Kidney (tissue), 2 donors: ENCODE measurements around a stretch of chr15.

- PRO-cap, result no peak
- RRBS, result no CpG with 5 or more reads among the region's 2 CpGs
Measured at GRCh38 chr15:69997813-69998209, 99.9 kb downstream of the TLE3 start.

- PRO-cap, result no peak
- RRBS, result no CpG with 5 or more reads among the region's 4 CpGs
Measured at GRCh38 chr15:70023225-70023605, 74.5 kb downstream of the TLE3 start.

GRCh38 chr15:70023606-70024280 is 74.0 kb downstream of the TLE3 start:
- PRO-cap, result unidirectional peak, minus-strand start at chr15:70023945
- RRBS, result no CpG with 5 or more reads among the region's 12 CpGs

DNA sequence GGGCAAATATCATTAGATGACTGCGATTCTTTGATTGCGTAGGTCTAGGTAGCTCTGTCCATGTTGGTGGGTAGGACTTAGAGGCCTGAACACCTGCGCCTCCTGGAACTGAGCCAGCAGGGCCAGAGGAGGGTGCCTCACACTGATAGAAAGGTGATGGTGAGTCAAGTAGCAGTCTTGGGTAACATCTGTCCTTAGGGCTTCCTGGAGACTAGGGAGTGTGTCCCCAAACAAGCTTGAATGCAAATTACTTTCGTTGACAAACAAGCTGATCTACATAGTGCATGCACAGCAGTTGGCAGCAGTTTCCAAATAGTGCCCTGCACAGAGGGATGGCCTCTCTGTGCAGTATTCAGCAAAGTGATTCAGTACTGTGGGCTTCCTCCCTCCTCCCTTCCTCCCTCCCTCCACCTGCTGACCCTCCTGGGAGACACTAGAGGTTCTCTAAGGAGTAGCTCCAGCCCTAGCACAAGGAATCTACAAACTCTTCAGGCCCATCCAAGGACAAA is 61.1 kb downstream of the TLE3 start:
- PRO-cap, result no peak
- RRBS, result no CpG with 5 or more reads among the region's 4 CpGs

DNA sequence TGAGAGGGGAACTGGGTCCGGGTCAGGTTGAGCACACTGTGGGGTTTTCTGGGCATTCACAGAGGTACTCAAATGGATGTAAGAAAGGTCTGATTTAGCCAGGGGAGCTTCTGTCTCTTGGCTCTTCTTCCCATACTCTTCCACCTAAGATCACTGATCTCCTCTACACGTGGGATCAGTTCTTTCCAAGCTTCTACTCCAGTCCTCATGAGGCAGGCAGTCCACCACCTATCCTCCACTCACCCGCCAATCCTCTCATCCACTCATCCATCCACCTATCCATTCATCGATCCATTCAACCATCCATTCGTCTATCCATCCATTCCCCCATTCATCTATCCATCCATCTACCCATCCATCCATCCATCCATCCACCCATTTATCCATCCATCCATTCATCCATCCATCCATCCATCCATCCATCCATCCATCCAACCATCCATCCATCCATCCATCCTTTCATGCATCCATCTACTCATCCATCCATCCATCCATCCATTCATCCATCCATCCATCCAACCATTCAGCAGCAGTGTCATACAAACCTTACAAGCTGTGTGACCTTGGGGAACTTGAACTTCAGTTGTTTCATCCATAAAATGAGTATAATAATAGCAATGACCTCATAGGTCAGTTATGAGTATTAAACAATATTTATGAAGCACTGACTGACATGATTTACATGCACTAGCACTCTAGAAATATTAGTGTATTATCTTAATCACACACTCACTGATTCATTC is 55.1 kb downstream of the TLE3 start:
- PRO-cap, result no peak
- RRBS, result no CpG with 5 or more reads among the region's 5 CpGs

DNA sequence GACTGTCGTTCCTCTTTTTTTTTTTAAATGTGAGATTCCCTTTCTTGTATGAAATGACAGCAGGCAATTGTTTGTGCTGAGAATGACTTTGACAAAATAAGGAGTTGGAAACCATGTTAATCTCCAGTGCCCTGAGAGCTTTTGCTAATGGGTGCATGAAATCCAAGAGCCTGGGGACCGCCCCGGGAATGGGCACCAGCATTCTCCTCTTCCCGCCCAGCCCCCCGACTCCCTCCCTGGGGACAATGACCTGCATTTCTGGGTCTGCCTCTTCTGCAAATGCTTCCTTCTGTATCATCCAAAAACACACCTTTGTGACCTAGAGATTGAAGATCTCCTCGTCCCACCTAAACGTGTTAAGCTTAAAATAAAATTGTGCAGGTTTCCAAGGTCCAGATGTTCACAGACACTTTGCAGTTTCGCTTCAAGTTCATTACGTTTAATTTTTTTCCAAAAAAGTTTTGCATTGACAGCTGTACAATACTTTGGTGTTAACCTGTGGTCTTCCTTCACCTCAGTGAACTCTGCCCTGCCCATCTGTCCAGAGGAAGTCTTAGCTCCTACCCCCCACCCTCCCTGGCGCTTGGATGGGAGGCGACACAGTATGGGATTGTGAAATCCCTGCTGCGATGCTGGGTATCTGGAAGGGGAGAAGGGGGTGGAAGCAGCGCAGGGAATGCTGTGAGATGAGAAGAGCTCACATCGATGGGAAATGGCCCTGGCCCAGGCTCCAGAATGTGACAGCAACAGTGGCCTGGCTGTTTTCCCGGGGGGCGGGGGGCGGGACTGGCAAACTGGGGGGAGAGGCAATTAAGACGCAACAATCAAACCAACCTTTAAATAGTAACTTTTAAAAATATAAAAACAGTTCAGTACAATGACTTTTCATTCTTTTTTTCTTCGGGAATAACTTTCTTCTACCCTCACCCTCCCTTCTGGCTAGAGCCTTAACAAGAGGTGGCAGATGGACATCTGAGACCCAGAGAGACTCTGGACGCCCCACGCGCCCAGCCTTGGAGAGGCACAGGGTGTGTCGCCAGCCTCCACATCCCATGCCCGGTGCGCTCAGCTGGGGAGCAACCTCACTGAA is 50.0 kb downstream of the TLE3 start:
- PRO-cap, result no peak
- RRBS, result no CpG with 5 or more reads among the region's 25 CpGs

DNA sequence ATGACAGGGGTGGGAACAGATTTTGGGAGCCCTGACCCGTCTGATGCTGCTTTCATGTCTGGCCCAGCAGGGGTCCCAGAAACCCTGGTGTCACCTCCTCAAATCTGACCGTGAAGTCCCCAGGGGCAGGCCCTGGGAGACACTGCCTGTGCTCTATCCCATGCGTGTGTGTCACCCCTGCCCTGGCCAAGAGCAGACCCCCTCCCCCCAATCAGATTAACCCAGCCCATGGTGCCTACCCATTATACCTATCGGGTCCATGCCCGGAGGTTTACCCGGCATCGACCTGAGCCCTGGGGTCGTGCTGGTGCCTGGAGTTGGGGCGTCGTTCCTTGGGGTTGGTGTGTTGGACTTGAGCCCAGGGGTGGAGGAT is 39.8 kb downstream of the TLE3 start:
- PRO-cap, result no peak
- RRBS, result no CpG with 5 or more reads among the region's 10 CpGs

GRCh38 chr15:70079833-70080397 is 17.8 kb downstream of the TLE3 start:
- PRO-cap, result no peak
- RRBS, result no CpG with 5 or more reads among the region's 11 CpGs

- PRO-cap, result no peak
- RRBS, result no CpG with 5 or more reads among the region's 7 CpGs
Measured at GRCh38 chr15:70081725-70082394, 15.9 kb downstream of the TLE3 start.

DNA sequence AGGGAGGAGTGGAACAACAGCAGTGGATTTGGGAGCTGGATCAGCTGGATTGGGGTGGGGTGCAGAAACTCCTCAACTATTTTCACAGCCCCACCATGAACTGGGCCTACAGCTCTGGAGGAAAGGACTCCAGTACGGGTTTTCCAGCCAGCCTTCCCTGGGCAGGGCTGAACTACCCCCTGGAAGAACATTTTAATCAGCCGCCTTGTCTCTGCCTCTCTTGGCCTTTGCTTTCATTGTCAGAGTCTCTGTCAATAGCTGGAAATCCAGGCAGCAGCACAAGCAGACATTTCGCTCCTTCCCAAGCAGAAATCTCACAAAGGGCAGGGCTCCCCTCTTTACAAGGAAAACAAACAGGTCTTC is 13.6 kb upstream of the TLE3 start:
- PRO-cap, result unidirectional peak, plus-strand start at position 254 of the sequence
- RRBS, result no CpG with 5 or more reads among the region's 3 CpGs

DNA sequence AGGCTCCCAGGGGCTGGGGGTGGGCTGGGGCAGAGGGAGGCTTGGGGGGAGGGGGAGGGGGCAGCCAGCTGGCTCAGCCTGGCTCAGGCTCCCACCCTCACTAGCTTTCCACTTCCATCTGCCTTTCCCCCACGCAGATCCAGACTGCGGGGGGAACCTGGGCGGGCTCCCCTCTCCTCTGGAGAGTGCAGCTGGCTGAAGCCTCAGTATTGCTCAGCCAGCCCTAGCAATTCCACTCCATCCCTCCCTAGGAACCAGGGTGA is 13.9 kb upstream of the TLE3 start:
- PRO-cap, result no peak
- RRBS, result no CpG with 5 or more reads among the region's 3 CpGs

DNA sequence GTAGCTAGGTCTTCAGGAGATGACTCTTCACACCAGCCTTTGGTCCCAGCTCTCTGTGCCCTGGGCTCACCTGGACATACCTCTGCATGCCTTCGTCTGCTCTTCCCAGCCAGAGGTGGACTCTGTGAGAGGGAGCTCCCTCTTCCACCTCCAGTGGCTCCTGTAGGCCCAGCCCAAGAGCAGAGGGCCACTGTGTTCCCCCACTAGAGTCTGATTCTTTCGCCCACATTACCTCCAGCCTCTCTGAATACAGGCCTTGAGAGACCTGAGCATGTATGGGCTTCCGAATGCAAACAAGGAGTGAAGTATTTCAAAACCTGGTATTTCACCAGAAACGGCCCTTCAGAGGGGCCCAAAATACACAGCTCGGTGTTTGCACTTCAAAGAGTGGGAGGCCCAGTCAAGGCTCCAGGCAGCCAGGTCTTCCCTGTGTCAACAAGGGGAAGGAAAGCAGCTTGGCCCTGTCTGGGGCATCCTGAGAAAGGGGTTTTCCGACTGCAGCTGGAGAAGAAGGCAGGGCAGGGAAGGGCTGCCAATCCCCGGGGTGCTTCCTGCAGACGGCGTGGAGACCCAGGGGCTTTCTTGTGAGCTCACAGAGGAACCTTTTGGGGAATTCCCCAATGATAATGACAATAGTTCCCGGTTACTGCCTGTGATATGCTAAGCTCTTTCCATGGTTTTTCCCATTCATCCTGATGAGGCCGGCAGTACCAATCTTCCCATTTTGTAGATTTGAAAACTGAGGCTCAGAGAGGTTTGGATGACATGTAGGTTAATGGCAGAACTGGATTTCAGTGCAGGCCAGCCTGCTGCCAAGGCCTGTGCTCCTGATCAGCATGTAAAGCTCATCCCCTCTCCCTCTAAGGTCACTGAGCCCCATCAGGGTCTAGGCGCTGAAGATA is 42.8 kb upstream of the TLE3 start:
- PRO-cap, result no peak
- RRBS, result 10% methylated on average over 4 of the region's 12 CpGs

- PRO-cap, result no peak
- RRBS, result no CpG with 5 or more reads among the region's 5 CpGs
Measured at GRCh38 chr15:70148445-70149008, 50.8 kb upstream of the TLE3 start.

GRCh38 chr15:70197734-70198239 is 100.1 kb upstream of the TLE3 start:
- PRO-cap, result no peak
- RRBS, result no CpG with 5 or more reads among the region's 9 CpGs

GRCh38 chr15:70505419-70506196 is 257.8 kb downstream of the UACA start:
- PRO-cap, result no peak
- RRBS, result no CpG with 5 or more reads among the region's 4 CpGs

DNA sequence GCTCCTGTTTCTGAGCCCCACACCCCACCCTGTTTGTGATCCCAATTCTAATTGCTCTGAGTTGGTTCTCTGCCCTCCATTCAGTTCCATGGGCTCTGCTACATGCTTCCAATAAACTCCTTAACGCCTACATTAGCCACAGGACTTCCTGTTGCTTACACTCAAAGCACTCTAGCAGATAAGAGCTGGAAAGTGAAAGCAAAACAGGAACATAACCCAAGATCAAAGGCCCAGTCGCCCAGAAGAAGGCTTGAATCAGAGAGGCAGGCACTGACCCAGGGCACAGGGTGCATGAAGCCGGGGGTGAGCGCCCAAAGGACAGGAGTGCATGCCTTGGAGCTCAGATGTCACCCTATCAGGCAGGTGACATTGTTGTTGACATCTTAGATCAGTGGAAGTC is 235.1 kb downstream of the UACA start:
- PRO-cap, result no peak
- RRBS, result no CpG with 5 or more reads among the region's 4 CpGs

DNA sequence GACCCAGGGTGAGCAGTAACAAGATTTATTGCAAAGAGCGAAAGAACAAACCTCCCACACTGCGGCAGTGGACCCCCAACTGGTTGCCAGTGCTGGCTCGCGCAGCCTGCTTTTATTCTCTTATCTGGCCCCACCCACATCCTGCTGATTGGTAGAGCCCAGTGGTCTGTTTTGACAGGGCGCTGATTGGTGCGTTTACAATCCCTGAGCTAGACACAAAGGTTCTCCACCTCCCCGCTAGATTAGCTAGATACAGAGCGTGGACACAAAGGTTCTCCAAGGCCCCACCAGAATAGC is 176.9 kb downstream of the UACA start:
- PRO-cap, result no peak
- RRBS, result no CpG with 5 or more reads among the region's 8 CpGs

- PRO-cap, result no peak
- RRBS, result no CpG with 5 or more reads among the region's 3 CpGs
Measured at GRCh38 chr15:70684127-70684624, 79.2 kb downstream of the UACA start.

- PRO-cap, result no peak
- RRBS, result no CpG with 5 or more reads among the region's 10 CpGs
Measured at GRCh38 chr15:70750117-70751059, 13.0 kb downstream of the UACA start.

- PRO-cap, result no peak
Measured at GRCh38 chr15:71049001-71049410, 66.3 kb upstream of the THSD4 start.